ENCODE measurements around a stretch of chr5.

DNA sequence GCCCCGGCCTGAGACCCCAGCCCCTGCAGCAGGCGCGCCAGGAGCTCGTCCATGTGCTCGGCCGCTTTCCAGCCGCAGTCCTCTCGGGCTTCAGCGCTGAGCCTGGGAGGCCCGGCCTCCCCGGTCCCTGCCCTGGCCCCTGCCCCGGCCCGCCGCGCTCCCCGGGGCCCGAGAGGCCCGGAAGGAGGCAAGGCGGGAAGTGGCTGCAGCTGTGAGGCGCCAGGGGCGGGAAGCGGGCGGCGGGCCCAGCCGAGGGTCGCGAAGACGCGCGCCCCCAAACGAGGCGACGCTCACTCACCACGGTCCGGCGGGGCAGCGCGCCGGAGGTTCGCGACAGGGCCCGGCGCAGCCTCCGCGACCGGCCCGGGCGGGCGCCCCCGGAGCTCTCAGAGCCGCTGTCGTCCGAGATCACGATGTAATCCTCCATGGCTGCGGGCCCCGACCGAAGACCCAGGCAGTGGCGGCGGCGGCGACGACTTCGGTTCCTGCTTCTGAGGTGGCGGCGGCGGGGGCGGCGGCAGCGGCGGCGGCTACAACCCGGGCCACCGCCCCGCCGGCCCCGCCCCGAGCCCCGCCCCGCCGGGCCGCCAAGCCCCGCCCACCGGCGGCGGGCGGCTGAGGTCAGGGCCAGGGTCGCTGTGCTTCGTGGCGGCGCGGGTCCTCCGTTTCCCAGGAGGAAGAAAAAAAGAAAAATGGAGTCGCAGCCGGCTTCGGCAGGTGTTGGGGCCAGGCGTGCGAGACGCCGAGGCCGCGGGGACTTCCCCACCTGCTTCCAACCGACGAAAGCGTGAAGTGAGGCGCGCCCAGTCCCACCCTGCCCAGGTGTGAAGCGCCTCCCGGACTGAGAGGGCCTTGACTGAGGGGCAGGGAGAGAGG is 72.0 kb downstream of the B4GALT7 start:
- RAMPAGE, total RNA: no peak

DNA sequence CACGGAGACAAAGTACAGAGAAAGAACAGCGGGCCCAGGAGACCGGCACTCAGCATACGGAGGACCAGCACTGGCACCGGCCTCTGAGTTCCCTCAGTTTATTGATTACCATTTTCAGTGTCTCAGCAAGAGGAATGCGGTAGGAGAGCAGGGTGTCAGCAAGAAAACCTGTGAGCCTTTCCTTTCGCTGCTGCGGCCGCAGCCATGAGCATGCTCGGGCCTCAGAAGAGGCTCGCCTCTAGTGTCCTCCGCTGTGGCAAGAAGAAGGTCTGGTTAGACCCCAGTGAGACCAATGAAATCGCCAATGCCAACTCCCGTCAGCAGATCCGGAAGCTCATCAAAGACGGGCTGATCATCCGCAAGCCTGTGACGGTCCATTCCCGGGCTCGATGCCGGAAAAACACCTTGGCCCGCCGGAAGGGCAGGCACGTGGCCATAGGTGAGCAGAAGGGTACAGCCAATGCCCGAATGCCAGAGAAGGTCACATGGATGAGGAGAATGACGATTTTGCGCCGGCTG is 57.9 kb upstream of the N4BP3 start:
- RAMPAGE, total RNA: no peak

DNA sequence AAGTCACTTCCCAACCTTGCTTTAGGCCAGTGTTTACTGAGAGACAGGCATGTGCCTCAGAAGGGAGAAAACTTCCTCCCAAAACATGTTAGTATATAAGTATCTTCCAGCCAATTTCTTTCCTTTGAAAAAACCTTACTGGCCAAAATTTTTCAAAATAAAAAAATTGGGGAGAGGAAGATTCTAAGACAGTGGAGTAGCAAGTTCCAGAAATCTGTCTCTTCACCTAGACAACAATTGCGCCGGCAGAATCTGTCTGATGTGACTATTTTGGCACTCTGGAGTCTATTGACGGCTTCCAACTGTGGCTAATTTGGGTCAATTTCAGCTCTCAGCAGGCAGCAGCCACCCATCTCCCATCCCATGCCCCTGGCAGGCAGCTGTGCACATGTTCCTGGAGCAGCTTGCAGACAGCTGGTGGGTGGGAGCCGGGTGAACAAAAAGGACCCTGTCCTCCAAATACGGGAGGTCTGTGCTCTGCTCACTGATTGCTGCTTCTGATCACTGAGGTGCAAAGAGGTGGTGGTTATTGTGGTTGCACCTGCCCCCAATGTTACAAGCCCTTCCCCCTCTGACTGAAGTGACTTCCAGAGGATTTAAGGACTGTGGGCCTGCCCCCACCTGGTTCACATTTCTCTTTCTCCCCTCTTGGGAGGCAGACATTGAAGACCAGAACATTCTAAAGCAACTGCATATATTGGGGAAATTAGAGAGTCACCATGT is 45.1 kb upstream of the N4BP3 start:
- RAMPAGE, total RNA: no peak

DNA sequence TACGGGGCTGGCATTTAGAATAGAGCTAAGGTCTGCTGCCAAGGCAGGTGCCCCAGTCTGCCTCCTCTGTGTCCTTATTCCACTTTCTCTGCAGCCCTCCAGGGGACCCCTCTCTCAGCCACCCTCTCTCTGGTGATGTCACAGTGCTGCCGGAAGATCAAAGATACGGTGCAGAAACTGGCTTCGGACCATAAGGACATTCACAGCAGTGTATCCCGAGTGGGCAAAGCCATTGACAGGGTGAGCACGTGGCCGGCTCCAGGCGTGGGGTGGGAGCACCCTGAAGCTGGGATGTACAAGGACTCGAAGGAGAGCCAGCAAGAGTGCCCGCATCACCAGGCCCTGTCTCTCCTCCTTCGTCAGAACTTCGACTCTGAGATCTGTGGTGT is 11.2 kb downstream of the NHP2 start:
- RAMPAGE, total RNA: no peak

GRCh38 chr5:178150445-178151652 is 2.8 kb downstream of the NHP2 start:
- RAMPAGE, total RNA: no peak

GRCh38 chr5:179266706-179267431 is 78.4 kb downstream of the ADAMTS2 start:
- RAMPAGE, total RNA: no peak

DNA sequence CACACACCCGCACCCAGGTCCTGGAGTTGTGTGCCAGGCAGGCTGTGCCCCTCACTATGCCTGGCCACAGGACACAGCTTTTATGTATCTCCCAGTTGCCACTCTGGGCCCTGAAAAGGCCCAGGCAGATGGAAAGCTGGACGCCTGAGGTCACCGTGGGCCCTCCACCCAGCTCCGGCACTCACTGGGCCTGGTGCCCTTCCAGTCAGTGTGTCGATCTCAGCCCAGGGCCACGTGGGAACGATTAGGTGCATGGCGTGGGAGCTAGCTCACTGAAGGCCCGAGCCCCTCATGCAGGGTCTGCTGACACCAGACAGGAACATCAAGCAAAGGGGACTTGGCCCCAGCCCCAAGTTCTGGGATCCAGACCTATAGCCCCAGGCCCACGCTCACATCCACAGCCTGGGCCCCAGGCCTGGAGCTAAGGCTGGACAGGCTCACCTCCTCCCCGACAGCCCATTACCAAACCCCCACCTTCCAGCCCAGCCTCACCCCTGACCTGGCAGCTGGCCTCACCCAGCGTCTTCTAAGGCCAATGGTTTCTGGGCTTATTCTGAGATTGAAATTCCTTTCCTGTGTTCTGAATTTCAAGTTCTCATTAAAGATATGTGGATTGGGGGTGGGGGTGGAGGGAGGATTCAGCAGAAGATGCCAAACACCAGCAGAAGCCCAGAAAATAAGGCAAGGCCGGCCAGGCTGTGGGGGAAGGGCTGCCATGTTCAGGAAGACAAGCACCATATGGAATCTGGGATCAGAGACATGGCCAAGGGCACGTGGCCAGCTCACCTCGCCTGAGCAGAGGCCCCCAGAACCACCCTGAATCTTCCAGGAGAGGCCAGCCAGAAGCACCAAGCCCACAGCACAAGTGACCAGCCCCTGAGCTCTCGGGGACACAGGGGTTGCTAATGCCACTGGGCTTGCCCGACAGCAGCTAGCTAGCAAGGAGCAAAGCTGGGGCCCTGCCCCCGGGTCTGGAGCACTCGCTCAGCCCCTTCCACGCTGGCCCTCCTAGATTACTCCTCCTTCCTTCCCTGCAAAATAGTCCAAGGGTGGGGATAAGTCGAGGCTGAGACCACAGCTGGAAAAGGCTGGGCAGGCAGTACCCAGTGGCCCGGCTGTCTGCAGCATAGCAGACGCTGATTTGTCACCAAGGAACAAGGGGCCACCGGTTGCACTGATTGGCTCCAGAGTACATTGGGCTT is 74.3 kb downstream of the ADAMTS2 start:
- RAMPAGE, total RNA: no peak

- RAMPAGE, total RNA: no peak
Measured at GRCh38 chr5:179272938-179273370, 72.3 kb downstream of the ADAMTS2 start.

GRCh38 chr5:179314746-179315419 is 30.4 kb downstream of the ADAMTS2 start:
- RAMPAGE, total RNA: no peak

DNA sequence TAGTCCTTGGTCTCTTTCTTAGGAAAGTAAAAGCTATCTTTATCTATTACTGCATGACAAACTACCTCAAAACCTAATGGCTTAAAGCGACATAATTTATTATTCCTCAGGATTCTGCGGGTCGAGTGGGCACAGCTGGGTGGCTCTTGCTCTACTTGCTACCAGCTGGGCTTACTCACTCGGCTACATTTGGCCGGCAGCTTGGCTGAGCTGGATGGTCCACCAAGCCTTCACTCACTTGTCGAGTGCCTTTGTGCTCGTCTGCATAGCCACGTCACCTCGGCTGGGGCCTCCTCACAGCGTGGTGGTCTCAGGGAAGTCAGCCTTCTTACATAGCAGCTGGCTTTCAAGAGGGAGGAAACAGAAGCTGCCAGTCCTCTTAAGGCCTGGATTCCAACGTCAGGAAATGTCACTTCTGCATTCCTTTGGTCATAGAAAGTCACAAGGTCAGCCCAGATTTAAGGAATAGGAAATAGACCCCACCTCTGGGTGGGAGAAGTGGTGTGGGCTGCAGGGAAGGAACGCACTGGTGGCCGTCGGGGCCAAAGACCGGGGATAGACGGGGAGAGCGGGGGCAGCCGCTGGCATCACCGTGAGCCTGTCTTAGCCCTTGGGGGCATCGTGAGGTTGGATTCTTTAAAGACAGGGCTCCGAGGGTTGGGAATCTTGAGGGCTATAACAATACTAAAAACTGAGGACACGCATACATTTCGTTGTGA is 75.1 kb upstream of the RUFY1 start:
- RAMPAGE, total RNA: no peak

- RAMPAGE, total RNA: no peak
Measured at GRCh38 chr5:179558792-179559288, 8.5 kb downstream of the RUFY1 start.

GRCh38 chr5:179610187-179611294 is 12.9 kb downstream of the HNRNPH1 start:
- RAMPAGE, total RNA: no peak

GRCh38 chr5:179731493-179731898 is 1.1 kb upstream of the MAML1 start:
- RAMPAGE, total RNA: no peak

DNA sequence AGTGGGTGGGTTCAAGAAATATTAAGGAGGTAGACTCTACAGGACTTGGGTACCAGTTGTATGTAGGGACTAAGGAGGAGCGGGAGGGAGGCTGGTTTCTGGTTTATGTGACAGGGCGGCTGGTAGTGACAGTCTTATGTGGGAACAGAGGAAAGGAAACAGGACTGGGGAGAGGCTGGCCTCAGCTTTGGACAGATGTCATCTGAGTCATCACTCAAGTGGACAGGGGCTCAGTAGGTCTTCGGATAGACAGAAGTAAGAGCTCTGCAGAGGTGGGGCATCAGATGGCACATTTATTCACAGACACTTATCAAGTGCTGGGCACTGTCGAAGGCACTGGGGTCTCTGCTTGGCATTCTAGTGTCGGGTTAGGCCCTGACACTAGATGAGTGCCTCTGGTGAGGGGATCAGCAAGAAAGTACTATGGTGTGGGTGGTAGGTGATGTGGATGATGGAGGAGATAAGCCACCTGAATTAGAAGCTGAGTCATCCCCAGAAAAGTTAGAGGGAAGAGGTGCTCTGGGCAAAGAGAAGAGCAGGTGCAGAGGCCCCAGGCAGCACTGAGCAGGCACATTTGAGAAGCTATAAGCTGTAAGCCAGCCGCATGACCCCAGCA is 27.4 kb downstream of the MAML1 start:
- RAMPAGE, total RNA: no peak

DNA sequence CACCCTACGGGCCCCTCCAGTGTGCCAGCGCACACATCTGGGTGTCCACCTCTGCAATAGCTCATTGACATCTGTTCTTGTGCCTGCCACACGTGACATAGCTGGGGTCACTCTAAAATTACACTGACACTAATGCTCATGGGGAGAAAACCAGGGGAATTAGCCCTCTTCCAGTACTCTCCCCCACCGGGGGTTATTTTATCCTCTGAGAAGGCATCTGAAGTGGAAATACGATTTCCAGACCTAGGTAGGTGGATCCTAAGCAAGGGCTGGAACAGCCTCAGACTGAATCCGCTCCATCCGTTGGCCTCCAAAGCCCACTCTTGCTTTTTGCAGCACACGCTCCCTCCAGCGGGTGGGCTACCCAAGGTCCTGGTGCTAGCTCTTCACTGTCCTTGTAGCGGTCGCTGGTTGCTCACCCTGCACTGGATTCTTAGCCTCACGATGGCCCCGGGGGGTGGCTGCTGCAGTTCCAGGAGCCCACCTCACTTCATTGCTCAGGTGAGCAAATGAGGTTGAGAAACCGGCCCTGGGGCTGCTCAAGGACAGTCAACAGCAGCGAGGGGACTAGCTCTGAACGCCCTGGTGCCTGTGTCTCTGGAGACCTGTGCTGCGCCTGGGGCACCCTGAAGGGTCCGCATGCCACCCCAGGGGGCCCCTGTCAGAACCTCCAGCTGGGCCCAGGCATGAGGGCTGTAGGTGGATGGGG is 4.5 kb downstream of the MGAT4B start:
- RAMPAGE, total RNA: no peak

GRCh38 chr5:179803571-179804355 is 2.9 kb downstream of the MGAT4B start:
- RAMPAGE, total RNA: no peak

DNA sequence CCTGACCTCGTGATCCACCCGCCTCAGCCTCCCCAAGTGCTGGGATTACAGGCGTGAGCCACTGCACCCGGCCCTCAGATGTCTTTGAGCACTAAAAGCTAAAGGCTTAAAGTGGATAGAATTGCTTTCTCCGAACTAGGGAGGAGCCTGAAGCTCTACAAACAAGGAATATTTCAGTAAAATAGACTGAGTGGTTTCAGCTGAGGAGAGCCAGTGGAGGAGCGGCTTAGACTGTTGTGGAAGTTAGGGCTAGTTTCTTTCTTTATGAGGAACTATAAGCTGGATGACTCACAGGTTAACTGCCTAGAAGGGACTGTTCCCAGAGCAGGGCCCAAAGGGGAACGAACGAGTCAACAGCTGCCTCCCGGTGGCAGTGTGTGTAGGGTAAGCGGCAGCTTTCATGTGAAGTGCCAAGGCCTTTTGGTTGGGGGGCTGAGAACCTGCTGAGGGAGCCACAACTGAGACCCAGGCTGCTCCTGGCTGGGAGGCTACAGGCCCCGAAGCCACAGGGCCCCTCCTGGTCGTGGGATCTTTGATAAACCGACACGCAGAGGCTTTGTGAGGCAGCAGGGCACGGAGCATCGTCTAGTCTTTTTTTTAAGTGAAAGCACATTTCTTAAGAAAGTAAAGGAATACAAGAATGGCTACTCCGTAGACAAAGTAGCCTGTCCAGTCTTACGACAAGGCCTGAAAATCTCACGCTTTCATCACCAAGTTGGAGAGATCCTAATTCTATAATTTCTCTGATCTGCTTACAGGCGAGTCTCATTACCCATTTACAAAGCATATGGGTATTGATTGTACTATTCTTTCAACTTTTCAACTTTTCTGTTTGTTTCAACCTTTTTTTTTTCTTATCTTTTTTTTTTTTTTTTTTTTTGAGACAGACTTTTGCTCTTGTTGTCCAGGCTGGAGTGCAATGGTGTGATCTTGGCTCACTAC is 7.1 kb downstream of the SQSTM1 start:
- RAMPAGE, total RNA: no peak

- RAMPAGE, total RNA: no peak
Measured at GRCh38 chr5:179860069-179861090, 1.8 kb upstream of the MRNIP start.

DNA sequence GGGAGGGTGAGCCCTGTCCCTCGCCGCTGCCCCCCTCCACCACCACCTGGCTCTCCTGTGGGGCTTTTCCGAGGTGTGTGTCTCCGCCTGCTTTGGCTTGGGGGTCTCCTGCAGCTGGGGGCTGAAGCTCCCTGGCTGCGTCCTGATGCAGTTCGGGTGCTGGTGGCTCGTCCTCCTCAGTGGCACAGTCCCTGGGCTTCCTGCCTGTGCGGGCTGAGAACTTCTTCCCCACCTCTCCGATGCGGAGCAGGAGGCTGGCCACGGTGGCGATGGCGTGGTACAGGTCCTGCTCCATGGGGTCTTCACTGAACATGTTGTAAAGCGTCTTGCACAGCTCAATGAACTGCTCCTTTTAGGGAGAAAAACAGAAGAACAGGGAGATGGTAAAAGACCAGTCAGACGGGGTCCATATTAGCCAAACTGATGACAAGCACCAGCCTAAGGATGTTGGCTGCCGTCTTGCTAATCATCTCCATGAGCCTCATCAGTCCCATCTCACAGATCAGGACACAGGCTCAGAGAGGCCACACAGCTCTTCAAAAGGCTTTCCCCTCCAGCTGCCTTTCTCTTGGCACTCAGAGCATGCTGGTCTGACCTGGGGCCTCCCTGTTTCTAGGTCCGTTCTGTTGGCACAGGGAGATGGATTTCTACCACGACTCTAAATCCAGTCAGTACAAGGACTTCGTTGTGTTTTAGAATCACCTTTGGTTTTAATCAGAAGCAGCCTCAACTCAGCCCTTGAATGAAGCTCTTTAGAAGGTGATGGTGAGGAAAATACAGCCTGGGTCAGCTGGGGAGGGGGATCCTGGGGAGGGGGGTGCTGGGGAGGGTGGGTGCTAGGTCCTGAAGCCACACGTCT is 5.4 kb upstream of the MRNIP start:
- RAMPAGE, total RNA: no peak

DNA sequence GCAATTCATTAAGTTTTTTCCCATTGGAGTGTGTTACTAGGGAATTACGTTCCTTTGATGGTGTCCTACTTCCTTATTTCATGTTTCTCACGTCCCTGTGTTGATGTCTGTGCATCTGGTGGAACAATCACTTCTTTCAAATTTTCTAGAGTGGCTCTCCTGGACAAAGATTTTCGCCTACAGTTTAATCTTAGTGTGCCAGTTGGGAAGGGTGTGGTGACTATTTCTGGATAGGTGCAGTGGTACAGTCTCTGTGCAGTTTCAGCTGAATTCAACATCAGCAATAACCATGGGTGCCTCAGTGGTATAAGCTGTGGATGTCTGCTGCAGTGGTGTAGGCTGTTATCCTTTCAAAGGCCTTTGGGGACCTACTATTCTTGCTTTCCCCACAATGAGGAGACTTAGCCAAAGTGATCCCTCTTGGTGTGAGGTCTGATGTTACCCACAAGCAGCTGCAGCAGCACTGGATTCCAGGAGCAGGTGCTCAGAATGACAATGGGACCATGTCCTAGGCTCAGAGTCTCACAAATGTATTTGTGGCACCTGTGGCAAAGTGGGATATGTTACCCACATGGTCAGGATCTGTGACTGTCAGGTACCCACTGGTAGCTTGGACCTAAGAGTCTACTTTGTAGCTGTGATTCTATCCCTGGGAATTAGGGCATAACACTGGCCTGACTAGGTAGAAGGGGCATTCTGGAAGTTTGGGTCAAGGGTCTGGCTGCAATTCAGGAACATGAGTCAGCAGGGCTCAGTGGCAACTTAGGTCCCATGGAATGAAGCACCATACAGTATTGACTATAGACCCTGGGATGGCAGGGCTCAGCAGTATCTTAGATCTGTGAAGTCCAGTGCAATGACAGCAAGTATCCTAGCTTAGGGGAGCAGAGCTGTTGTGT is 70.4 kb downstream of the RNF130 start:
- RAMPAGE, total RNA: no peak